MCF 10A (cell line): ENCODE results near the gene SPIN1.

DNA sequence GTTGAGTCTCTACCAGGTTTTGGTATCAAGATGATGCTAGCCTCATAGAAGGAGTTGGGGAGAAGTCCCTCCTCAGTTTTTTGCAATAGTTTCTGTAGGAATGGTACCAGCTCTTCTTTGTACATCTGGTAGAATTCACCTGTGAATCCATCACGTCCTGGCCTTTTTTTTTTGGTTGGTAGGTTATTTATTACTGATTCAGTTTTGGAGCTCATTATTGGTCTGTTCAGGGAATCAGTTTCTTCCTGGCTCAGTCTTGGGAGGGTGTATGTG is 59.4 kb downstream of the NAA35 start:
- PRO-cap, result no peak
- RRBS, result no CpG with 5 or more reads among the region's 1 CpG

- PRO-cap, result bidirectional peak, plus-strand start at chr9:86100276, minus-strand start at chr9:86100143
- RRBS, result 41% methylated on average over 5 of the region's 13 CpGs
Measured at GRCh38 chr9:86100049-86100402, 668 bp upstream of the GOLM1 start.

DNA sequence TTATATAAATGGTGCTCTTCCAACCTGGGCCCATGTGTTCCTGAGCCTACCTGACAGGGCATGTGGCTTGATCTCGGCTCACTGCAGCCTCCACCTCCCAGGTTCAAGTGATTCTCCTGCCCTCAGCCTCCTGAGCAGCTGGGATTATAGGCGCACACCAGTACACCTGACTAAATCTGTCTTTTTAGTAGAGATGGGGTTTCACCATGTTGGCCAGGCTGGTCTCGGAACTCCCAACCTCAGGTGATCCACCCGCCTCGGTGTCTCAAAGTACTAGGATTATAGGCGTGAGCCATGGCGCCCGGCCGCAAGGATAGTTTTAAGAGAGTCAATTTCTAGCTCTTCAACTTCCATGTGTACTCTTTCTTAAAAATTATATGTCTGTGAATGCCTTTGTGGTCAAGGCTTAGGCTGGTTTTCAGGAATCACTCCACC is 11.4 kb upstream of the ISCA1 start:
- PRO-cap, result no peak
- RRBS, result no CpG with 5 or more reads among the region's 9 CpGs

- PRO-cap, result no peak
- RRBS, result no CpG with 5 or more reads among the region's 4 CpGs
Measured at GRCh38 chr9:86808054-86808332, 139.3 kb downstream of the GAS1 start.

GRCh38 chr9:86893718-86894236 is 53.5 kb downstream of the GAS1 start:
- PRO-cap, result no peak
- RRBS, result no CpG with 5 or more reads among the region's 5 CpGs

DNA sequence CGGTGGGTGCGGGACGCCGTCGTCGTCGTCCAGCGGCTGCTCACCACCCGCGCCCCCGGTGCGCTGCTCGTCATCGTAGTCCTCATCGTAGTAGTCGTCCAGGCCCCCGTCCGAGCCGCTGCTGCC is 1.5 kb downstream of the GAS1 start:
- PRO-cap, result no peak
- RRBS, result 1% methylated on average over 19 of the region's 19 CpGs

DNA sequence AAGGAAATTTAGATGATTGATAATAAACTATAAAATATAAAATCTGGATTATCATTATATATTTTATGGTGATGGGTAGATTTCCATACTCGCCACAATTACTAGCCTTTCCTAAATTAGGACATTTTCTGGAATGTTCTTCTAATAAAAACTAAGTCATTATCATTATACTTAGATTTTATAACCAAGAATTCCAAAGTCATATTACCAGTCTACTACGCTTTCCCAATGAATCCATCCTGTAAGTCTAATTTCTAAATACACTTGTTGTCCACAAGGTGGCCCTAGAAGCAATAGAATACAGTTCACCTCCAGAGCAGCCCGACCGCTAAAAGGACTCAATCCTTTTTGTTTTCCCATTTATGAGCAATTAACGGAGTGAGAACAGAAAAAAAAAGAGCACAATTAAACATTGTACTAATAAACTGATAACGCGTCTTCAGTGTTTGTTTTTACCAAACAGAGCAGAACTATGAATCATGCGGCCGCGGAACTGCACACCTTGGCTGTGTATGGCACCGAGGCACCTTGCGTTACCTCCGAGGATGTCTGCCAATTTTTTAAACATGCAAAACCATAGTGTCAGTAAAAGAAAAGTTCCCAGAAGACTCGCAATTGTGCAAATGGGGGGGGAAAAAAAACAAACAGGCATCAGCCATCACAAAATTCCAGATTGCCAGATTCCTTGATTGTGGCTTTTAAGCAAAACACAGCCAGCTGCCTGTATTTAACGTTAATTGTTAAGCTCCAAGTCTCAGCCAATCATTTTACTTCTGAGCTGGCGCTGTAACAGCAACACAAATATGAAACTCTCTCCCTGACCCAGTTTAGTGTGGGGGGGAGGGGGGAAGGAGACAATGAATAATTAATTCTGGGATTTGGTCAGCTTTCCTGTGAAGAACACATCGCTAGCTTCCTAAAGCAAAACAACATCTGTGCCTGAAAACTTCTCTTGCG is 160.6 kb upstream of the DAPK1 start:
- PRO-cap, result no peak
- RRBS, result no CpG with 5 or more reads among the region's 18 CpGs

DNA sequence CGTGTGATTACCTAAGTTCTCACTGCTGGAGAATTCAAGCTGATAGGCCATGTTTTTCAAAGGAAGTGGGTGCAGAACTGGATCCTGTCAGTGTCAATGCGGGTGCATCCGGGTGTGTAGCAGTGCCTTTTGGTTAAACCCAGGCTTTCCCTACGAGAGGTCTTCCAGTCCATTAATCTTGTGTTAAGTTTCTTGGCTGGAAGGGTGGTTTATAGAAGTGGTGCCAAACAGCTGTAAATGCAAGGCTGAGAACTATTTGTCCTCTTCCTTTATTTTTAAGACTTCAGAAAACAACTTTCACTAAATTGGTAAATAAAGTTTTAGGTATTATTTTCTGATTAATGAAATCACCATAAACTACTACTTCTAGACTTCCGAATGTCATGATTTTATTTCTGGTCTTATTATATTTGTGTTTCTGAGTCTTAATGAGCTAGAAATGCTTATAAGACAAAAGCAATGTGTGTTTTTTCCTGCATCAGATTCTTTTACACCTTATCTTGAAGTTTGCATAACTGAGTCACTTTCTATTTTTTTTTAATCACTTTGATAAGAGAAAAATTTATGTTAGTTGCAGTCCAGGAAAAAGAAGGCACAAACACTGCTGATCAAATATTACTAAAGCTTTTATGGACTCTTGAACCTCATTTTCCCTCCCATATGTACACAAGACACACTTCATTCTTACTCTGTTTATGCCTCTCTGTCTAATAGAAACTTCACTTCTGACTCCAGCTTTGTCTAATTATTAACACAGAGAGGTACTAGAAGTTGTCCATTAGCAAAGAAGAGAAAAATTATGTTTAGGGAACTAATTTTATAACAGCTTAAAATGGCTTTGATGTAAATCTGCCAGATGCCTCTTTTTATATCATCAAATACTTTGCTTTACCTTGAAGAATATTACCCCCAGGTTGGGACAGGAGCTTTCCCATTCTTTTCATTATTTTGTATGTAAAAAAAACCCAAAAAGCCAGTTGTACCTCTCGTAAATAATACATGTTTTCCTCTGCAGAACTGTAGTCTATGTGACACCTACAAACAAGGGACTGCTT is 72.2 kb downstream of the DAPK1 start:
- PRO-cap, result no peak
- RRBS, result no CpG with 5 or more reads among the region's 6 CpGs

DNA sequence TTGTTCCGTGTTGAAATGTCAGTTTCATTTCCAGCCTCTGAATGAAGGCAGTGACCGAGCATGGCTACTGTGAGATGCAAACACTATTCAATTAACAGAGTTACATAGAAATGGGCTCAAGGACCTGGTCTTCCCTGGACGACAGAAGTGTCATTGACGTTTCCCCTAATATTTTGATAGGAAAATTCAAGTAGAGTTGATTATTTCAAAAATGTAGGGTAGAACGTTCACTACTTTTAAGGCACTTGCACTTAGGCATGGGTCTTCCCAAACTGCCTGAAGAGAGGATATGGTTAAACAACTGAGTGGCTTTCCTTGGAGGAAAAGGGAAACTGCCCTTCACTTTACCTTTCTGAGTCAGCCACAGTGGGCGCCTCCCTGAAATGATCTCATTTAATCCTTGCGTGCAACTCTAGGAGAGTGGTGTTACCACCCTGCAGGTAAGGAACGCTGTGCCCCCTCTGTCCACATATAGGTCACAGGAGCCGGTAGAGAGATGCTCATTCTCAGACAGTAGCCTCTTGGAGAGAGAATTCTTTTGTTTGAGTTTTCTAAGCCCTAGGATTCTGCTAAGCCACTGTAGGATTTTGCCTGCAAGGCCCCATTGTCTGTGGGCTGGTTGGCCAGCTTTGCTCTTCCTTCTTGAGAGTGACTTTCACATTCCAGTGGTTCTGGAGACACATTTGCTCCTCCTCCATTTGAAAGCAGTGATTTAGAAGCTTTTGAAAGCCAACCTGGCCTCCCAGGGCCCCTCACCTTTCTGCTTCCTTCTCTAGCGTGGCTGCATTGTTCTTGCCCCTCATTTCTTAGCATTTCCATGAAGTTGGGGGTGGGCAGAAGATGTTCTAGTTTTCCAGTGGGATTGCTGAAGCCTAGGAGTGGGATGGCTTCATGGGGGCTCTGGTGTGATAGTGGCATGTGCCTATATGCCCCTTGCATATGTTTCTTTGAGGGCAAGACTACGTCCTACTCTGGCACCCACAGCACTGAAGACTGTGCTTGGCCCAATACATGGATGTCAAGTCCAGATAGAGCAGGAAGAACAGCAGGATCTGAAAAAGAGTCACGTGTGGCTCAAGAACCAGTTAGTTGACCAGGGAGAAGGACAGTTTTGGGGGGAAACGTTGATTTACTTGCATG is 110.2 kb upstream of the CTSL start:
- PRO-cap, result no peak
- RRBS, result no CpG with 5 or more reads among the region's 13 CpGs

GRCh38 chr9:87634821-87635603 is 90.9 kb upstream of the CTSL start:
- PRO-cap, result no peak
- RRBS, result no CpG with 5 or more reads among the region's 15 CpGs

GRCh38 chr9:87727557-87728291 is 1.8 kb downstream of the CTSL start:
- PRO-cap, result no peak
- RRBS, result no CpG with 5 or more reads among the region's 6 CpGs

GRCh38 chr9:87771258-87771589 is 45.3 kb downstream of the CTSL start:
- PRO-cap, result no peak
- RRBS, result no CpG with 5 or more reads among the region's 20 CpGs

DNA sequence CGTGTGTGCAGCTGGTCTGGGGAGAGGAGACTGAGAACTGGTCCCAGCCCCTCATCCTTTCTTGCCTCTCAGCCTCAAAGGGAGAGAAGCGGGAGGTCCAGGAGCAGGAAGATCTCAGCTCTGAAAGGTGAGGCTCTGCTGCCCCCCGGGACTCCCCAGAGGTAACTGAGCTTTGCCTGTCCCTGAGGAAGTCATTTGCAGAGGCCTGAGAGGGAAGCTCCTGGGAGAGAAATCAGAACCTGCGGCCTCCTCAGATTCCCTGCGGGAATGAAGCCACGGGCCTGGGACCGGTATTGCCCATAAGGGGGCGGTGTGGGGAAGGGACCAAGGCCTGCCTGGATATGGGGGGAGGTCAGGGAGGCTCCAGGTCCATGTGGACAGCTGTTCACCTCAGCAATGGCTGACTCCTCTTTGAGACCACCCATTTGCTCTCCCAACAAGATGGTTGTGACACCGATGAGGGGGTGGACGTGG is 1.3 kb downstream of the SPATA31E1 start:
- PRO-cap, result no peak
- RRBS, result no CpG with 5 or more reads among the region's 10 CpGs

DNA sequence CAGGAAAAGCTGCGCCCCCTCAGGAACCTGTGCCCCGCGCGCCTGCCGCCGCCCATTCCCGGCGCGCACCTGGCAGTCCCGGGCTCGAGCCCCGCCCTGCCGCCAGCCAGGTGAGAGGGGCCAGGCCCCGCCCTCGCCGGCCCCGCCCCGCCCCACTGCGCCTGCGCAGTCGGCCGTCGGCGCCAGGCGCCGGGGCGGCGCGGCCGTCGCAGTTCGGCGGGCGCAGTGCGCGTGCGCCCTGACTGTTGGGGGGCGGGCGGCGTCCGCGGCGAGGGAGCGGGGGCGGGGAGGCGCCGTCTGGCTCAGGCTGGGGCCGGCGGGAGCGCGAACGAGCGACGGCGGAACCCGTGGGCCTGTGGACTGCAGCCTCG is at the start of gene SPIN1:
Gene SPIN1, plus strand, starts transcription at position 288 of the 371 bp plus-strand sequence.
- PRO-cap, result bidirectional peak, plus-strand start at position 296 of the sequence, minus-strand start at position 71 of the sequence
- RRBS, result 1% methylated on average over 17 of the region's 57 CpGs

- PRO-cap, result no peak
- RRBS, result no CpG with 5 or more reads among the region's 7 CpGs
Measured at GRCh38 chr9:88574955-88575268, 39.9 kb downstream of the NXNL2 start.

- PRO-cap, result no peak
- RRBS, result no CpG with 5 or more reads among the region's 1 CpG
Measured at GRCh38 chr9:88587315-88587554, 52.3 kb downstream of the NXNL2 start.

GRCh38 chr9:88646528-88646885 is 111.5 kb downstream of the NXNL2 start:
- PRO-cap, result no peak
- RRBS, result no CpG with 5 or more reads among the region's 4 CpGs

GRCh38 chr9:88705975-88706463 is 171.0 kb downstream of the NXNL2 start:
- PRO-cap, result no peak
- RRBS, result no CpG with 5 or more reads among the region's 16 CpGs

- PRO-cap, result no peak
- RRBS, result 93% methylated on average over 9 of the region's 26 CpGs
Measured at GRCh38 chr9:88706464-88707130, 171.6 kb downstream of the NXNL2 start.

DNA sequence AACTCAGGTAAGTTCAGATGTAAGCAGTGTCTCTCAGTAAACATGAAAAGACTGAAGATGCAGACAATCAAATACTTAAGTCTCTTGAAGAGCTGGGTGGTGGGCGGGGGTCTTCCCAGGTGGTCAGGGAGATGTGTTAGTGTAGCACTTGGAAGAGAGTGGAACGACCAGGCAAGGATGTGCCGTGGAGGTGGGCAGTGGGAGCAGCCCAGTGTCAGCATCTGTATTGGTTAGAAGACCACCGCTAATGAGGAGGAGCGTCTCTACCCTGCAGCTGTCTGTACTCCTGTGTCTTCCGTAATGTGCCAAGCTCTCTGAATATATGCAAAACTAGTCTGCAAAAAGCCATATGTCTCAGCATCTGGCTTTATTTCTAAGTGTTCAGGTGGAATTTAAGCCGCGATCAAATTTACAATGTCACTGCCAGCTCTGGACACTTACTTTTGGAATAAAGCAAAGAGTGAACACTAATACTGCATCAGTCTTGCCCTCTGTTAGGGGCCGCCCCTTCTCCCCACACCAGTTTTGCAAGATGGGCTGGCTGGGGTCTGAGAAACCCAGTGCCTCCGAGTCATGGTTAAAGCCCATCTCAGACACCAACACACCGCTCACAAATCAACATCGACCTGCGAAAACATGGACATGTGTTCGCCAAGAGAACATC is 4.5 kb downstream of the S1PR3 start:
- PRO-cap, result no peak
- RRBS, result no CpG with 5 or more reads among the region's 14 CpGs